Measurements from ENCODE around the gene KIF21B.

GRCh38 chr1:200899918-200900236 is 5.2 kb downstream of the INAVA start:
- PRO-cap: no peak

DNA sequence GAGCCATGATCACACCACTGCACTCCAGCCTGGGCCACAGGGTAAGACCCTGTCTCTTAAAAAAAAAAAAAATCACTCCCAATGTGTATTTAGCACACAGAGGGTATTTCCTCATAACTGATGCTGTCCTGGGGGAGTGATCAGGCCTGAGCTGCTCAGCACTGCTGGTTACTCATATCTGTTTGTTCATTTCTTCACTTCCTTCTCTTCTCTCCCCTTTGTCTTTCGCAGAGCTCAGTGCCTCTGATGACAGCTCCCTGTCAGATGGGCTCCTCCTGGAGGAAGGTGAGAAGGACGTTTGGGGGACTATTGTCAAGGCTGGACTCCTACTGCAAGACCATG is 12.9 kb downstream of the INAVA start:
- PRO-cap: no peak

GRCh38 chr1:200907945-200908898 is 13.5 kb downstream of the INAVA start:
- PRO-cap: no peak

DNA sequence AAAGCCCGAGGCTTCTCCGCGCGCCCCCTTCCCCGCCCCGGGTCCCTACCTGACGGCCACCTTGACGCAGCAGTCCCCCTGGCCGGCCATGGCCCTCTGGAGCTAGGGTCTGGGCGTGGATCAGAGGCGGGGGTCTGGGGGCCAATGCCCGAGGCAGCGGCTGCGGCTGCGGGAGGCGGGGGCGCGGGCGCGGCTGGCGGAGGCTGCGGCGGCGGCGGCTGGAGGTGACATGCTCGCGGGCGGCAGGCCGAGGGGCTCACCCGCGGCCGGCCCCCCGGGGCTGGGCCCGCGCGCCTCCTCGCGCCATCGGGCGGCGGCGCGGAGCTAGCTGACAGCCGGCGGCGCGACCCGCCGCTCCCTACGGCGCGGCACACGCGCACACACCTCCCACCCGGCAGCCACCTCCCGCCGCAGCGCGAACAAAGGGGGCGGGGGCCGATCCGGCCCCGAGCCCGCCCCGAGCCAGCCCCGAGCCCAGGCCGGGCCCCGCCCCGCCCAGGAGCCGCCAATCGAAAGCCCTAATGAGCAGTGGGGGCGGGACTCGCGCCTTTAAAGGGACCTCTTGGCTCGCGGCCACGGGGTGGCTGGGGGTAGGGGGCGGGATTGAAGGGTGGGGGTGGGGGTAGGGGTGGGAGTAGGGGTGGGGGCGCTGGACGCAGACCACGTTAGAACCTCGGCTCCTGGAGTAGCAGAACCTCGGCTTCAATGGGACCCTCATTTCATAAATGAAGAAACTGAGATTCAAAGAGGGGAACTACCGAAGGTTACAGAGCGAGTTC is at the start of gene KIF21B:
Gene KIF21B (minus strand): TSS at position 421 of the 779 bp plus-strand sequence.
- PRO-cap: no peak

DNA sequence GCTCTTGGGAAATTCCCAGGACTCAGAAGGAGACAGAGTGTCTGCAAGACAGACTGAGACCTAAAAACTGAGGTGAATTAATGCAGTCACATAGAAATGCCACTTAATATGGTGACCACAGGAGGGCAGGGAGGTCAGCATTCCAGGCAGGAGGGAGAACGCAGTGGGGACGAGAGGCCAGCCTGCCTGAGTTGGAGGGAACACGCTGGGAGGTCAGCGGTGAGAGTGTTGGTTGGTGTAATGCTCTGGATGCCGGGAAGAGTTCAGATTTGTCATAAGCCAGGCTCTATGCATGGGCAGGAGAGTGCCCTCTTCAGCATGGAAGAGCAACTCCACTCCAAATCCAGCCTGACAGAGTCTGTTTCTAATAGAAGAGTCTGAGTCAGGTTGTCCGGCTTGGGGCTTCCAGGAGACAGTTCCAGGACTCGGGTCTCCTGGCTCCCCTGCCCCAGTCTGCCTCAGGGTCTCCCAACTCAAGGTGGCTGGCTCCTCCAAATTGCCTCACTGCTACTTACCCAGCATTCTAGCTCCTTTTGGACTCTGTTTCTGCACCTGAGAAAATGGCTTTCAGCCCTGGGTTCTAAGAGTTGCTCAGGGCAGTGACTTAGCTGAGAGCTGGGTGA is 5.7 kb upstream of the IGFN1 start:
- PRO-cap: no peak

GRCh38 chr1:201285544-201286270 is 2.4 kb downstream of the PKP1 start:
- PRO-cap: no peak

DNA sequence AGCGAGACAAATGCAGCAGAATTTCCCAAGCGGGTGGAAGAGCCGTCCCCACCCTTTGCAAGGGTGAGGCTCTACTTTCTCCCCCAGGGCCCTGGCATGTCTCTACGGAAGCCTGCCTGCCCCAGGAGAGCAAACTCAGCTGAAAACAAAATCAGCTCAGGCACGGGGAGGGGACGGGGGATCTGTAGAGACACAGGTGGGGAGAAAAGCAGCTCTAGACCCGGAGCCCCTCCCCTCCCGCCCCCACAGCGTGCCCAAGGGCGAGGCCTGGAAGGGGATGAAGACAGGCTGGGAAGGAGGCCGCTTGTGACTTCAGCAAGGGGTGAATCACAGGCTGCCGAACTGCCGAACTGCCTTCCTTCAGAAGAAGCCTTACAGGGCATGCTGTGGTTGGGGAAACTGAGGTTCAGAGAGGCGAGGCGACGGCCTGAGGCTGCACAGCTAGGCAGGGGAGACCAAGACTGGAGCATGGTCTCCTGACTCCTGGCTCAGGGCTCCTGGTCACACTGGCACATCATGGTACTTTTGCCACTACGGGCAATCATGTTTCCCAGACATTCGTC is 19.3 kb downstream of the PKP1 start:
- PRO-cap: no peak

DNA sequence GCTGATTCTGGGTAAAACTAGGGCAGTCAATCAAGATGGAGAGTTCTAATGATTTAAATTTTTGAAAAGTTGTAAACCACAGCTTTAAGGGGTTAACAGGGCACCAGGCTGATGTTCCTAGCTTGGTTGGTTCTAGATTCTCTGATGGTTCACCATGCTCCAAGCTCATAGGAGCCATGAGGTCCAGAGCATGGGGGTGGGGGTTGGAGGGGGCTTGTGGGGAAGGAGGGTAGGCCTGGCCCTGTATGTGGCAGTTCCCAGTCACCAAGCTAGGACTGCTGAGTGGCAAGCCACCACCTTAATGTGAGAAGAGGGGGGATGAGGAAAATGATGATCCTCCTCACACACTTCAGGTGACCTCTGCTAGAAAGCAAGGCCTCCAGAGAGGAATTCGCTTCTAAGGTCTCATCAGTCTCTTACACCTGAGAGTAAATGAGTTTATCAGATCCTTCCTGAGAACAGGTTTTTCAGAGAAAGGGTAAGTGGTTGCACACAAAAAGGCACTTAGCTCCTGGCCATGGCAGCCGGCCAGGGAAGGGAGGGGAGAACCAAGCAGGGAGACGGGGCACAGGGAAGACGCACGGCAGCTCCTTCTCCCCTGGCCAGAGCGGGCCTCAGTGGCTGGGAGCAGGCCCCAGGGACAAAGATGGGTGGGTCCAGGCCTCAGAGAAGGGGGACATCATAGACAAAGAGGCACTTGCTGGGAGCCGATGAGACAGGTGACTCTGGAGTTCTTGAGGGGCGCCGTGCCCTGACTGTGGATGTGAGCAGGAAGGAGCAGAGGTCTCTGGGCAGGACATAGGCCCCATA is 3.5 kb upstream of the TNNT2 start:
- PRO-cap: no peak

- PRO-cap: no peak
Measured at GRCh38 chr1:201396679-201397616, 2.2 kb downstream of the LAD1 start.

DNA sequence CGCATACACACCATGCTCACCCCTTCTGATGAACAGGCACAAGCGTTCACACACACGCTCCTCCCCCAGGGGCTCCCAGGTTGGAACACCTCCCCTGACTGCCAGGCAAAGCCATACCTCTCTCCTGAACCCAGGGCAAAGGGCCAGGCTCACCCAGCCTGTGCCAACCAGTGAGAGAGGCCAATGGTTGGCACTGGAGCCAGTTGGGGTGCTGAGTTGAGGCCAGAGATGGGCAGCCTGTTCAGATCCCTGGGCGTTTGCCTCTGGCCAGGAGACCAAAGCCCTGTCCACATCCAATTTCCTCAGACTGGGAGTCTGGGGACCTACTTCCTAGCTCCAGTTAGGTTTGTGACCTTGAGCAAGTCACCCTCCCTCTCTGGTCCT is 5.7 kb upstream of the LAD1 start:
- PRO-cap: no peak

- PRO-cap: no peak
Measured at GRCh38 chr1:201469719-201470294, 819 bp upstream of the PHLDA3 start.

DNA sequence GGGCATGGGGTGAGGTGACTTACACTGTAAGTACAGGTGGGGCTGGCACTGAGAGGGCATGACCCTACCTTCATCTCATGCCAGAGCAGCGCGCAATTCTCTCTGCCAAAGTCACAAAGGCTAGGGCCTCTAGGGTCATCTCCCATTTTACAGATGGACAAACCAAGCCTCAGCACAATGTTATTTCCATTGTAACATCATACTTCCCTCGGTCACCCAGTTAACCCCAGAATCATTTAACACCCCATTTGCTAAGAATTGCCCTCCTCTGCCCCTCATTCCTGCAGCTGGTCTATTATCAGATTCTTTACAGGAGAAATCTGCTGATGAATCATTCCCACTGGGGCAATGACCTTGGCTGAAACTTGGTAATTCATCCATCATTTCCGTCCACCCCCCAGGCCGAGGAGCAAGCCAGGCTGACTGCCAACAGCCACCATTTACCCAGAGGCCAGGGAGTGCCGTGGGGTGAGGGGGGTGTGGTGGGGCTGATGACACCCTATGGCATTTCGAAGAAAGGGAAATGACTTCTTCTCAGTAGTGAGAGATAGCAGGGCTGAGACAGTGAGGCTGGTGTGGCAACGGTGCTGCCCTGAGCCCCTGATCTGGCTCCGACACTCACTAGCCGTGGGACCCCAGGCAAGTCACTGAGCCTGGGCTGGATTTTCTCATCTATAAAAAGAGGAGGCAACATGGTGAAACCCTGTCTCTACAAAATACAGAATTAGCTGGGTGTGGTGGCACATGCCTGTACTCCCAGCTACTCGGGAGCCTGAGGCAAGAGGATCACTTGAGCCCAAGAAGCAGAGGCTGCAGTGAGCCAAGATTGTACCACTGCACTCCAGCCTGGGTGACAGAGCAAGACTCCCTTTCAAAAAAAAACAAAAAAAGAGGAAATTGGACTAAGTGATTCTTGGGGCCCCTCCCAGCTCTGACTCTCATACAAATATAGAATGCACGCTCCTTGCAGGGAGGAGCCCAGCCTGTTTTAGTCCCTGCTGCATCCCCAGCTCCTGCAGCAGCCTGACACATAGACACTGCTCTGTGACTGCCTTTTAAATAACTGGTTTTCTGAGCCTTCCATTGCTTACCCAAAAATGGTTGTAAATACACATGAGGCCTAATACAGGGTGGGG is 17.6 kb downstream of the CSRP1 start:
- PRO-cap: no peak

DNA sequence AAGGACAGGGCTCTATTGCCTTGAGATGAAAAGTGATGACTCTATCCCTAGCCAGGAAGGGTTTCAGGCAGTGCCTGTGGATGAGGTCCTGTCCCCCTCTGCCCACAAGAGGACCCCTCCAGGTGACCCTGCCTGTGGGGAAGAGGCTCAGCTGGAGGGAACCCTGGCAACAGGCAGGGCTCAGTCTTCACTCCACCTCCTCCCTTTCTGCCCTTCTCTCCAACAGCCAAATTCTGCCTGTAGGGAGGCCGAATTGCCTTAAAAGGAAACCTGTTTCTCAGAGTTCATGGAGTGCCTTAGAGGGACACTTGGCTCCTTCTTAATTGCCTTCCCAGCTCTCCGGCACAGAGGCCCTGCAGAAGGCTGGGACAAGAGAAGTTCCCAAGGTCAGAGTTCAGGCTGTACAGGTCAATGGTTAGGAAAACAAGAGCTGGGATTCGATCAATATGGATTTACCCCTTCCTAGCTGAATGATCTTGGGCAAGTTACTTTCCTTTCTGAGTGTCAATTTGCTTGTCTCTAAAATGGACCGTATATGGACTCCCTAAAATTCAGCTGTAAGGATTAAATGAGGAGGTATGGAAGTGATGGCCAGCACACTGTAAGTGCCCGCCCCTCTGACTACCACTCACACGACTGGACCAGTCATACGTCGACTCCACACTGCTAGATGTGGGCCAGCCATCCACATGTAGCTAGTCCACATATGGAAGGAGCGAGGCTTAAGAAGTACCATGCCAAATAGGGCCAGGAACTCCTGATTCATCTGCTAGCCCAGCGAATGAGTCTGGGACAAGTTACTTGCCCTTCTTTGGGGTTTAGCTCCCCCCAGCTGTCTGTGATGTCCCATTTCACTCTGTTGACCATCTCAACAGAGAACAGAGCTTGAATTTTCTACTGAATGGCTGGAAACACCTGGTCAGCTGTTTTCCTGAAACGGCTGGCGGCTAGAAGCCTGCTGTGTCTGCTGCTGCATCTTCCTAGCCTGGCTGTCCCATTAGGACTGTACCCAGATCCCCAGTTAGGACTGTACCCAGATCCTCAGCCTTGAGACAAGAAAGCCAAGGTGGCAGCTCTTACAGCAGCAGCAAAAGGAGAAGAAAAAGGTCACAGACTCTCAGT is 6.0 kb downstream of the CSRP1 start:
- PRO-cap: bidirectional peak, plus-strand start at position 326 of the sequence, minus-strand start at position 209 of the sequence; bidirectional peak, plus-strand start at position 698 of the sequence, minus-strand start at position 623 of the sequence

DNA sequence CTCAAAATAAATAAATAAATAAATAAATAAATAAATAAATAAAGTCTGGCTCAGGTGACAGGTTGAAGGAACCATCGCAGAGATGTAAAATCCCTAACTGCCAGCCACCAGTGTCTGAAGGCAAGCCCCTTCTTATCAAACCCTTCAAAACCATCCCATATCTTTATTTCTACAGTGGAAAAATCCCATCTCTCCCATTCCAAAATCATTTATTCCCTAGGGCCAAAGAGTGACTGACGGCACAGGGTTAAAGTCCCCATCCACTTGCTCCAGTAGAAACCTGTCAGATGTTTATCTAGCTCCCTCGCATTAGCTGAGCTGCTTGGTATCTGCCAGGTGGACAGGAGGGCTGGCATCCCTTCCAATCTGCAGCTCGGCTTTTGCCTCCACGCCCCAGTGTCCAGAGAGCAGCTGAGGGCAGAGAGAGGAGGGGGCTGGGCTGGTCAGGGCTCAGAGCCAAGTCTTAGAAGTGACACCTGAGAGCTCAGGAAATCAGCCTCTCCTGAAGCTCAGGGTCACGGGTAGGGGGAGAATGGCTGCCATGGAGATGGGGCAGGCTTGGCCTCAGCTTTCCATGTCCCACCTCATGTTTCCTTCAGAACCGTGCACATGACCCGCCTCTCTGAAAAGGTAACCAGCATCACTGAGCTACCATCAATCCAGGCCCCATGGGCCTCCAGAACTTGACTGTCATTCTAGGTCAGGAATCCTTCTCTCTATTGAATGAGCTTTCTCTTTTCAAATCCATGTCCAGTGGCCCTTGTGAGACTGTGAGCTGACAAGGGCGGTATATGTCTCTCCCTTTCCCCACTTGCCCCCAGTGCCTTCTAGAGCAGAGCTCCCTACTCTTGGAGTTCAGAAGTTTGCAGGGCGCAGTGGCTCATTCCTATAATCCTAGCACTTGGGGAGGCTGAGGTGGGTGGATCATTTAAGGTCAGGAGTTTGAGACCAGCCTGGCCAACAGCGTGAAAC is 4.6 kb downstream of the CSRP1 start:
- PRO-cap: no peak

- PRO-cap: no peak
Measured at GRCh38 chr1:201534871-201535505, 3.9 kb upstream of the NAV1 start.

DNA sequence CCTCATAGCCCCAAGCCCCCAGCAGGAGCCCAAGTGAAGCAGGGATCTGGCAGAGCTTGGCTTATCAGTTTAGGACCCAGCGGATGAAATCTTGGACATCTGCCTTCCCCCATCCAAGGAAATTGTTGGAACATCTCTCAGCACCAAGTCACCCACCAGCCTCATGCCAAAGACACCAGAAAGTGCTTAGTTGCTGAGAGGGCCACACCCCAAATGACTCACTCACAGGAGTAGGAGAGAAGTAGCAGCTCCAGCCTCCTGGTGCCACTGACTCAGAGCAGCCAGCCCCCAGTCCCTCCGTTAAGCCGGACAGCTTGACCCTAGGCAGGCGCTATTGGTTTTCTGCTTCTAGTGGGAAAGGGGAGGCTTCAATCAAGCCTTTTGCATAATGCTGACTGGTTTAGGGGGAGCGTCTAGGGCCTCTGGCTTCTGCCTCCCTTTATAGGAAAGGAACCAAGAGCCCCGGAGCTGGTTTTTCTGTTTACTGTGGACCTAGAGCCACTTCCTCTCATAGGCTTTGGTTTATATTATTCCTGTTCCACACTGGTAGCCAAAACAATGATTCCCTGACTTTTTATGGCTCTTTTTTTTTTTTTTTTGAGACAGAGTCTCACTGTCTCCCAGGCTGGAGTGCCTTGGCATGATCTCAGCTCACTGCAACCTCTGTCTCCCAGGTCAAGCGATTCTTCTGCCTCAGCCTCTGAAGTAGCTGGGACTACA is 114.2 kb upstream of the IPO9 start:
- PRO-cap: bidirectional peak, plus-strand start at position 270 of the sequence, minus-strand start at position 124 of the sequence

GRCh38 chr1:201719469-201720387 is 109.2 kb upstream of the IPO9 start:
- PRO-cap: bidirectional peak, plus-strand start at chr1:201720087, minus-strand start at chr1:201719912

- PRO-cap: no peak
Measured at GRCh38 chr1:201788187-201788860, 40.6 kb upstream of the IPO9 start.

GRCh38 chr1:201849662-201850613 is 21.0 kb downstream of the IPO9 start:
- PRO-cap: no peak

DNA sequence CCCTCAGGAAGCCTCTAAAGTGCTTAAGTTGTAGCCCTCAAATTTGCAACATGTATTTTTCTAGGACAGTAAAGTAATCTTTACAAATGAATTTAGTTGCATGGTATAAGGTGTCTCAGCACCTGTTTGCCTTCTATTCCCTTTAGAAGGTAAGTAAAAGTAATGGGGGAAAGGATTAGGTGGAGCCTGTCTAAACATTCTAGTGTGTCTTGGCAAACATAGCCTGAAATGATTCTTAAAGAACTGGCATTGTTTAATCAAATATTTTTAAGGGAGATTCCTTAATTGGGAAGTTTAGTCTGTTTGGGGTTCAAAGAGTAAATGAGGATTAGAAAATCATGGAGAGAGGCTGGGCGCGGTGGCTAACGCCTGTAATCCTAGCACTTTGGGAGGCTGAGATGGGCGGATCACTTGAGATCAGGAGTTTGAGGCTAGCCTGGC is 11.8 kb upstream of the SHISA4 start:
- PRO-cap: no peak

Measured in pulmonary artery (tissue), 1 donor.